AG08470 (cell line): ENCODE measurements around the genes TFRC, SMCO1, NCBP2 and LRCH3.

DNA sequence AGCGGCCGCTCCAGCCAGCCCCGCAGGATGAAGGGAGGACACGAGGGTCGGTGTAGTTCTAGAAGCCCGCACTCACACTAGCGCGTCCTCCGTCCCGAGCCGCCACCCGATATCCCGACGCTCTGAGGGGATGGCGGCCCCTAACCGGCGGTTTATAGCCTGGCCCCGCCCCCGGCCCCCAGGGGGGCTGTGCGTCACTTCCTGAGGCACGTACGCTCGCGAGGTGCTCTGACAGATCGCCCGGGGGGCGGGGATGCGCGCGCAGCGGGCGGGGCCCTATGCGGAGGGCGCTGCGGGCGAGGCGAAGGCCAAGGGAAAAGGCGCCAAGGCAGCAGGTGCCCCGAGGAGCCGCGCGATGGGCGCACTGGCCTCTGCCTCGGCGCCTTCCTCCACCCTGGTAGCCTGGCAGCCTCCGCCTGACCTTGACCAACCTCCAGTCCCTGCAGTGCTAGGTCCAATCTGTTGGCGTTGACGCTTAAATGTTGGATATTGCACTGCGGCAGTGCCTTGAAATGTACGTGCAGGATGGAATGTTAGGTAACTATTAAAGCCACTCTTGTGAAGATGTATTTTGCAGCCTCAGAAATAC lies at the start of gene TFRC:
Gene TFRC, minus strand, starts transcription at position 124 of the 589 bp plus-strand sequence.
- RRBS: 1% methylated on average over 8 of the region's 50 CpGs

DNA sequence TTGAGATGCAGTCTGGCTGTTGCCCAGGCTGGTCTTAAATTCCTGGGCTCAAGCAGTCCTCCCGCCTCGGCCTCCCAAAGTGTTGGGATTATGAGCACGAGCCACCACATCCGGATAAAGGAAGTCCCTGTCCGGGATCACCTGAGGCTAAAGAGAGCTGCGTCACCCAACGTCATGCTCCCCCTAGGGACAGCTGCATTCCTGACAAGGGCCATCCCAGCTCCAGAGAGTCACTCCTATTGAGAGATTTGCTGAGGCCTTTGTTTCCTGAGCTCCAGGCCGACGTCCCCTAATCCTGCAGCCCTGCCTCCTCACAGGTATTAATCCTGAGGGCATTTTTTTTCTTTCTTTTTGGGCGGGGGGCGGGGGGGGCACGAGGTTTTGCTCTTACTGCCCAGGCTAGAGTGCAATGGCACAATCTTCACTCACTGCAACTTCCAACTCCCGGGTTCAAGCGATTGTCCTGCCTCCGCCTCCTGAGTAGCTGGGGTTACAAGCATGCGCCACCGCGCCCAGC lies 28.6 kb upstream of the TFRC start:
- RRBS: no CpG with 5 or more reads among the region's 18 CpGs

DNA sequence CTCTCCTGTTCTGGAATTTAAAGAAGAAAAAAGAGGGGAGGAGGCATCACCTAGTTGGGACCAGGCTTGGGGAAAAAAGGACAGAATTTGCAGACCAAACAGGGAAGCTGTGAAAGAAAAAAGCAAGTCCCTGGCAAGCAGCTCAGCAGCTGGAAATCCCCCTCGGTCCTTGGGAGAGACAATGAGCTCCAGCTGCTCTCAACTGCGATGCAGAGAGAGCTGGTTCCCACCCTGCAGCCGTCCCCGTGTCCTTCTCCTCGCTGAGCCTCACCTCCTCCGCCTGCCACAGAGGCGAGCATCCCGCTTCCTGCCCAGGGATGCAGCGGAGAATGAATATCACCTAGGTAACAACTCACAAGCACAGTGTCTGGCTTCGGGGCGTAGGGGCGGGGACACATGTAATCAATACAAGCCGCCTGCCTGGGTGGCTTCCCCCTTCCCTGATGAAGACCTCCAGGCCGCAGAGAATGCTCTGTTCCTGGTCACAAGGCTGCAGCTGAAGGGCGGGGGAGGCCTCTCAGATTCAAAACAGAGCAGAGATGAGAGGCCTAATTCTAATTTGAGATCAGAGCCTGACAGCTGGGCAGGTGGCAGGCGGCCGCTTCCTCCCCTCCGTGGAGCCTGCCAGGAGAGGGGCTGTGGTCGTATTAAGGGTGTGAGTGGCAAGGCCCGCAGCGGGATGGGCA lies 24.5 kb downstream of the ZDHHC19 start:
- RRBS: no CpG with 5 or more reads among the region's 21 CpGs

DNA sequence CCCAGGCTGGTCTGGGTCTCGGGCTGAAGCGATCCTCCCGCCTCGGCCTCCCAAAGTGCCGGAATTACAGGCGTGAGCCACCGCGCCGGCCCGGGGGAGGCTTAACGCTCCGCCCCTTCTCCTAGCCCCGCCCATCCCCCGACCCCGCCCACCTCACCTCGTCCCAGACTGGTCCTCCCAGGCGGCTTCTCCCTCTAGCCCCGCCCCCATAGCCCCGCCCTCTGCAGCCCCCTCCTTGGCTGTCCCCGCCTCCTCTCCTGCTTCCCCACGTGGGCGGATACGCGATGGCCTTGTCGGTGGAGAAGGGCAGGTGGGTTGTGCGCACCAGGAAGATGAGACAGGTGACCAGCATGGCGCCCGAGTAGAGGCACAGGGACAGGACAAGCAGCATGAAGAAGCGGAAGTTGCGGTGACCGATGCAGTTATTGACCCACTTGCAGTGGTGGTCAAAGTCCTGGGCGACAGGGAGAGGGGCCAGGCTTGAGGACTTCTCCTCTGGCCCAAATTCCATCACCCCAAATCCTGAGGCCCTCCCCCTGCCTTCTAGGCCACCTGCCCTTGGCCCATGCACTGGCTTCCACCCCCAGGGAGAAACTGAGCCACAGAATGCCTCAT lies 3.0 kb downstream of the ZDHHC19 start:
- RRBS: no CpG with 5 or more reads among the region's 32 CpGs

- RRBS: 73% methylated on average over 6 of the region's 14 CpGs
Observed at GRCh38 chr3:196214823-196215434, 1.4 kb upstream of the SLC51A start.

DNA sequence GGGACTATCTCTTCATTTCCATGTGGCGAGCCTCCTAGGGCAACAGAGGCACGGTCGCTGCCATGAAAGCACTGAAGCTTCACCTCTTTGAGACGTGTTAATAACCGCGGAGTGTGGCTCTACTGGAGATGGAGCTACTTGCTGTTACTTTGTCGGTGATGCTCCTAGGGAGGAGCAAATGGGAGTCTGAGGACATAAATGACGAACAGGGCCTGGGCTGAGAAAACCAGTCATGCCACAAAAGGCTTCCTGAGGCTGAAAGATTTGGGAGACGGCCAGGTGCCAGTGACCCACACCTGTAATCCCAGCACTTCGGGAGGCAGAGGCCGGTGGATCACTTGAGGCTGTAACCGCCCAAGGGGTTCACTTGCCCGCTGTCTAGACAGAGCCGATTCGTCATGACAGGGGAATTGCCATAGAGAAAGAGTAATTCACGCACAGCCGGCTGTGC lies 4.9 kb upstream of the TM4SF19 start:
- RRBS: 93% methylated on average over 2 of the region's 17 CpGs

DNA sequence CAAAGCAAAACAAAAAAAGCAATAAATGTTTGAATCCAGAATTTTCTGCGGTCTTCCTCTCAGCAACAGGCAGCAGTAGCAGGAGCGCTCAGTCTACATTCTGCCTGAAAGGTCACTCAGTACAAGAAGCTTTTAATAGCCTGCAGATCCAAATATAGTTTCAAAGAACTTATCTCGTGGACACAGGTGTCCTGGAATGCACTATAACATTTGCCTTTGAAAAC lies at the start of gene SMCO1:
Gene SMCO1, minus strand, starts transcription at position 106 of the 224 bp plus-strand sequence.
- RRBS: no CpG with 5 or more reads among the region's 3 CpGs

- RRBS: no CpG with 5 or more reads among the region's 13 CpGs
Observed at GRCh38 chr3:196620026-196620752, 19.3 kb upstream of the NRROS start.

- RRBS: 1% methylated on average over 28 of the region's 58 CpGs
Observed at GRCh38 chr3:196631907-196632932, 7.3 kb upstream of the NRROS start.

GRCh38 chr3:196640204-196640835 lies 826 bp downstream of the NRROS start:
- RRBS: 82% methylated on average over 2 of the region's 22 CpGs

- RRBS: no CpG with 5 or more reads among the region's 9 CpGs
Observed at GRCh38 chr3:196664978-196665383, 25.5 kb downstream of the NRROS start.

DNA sequence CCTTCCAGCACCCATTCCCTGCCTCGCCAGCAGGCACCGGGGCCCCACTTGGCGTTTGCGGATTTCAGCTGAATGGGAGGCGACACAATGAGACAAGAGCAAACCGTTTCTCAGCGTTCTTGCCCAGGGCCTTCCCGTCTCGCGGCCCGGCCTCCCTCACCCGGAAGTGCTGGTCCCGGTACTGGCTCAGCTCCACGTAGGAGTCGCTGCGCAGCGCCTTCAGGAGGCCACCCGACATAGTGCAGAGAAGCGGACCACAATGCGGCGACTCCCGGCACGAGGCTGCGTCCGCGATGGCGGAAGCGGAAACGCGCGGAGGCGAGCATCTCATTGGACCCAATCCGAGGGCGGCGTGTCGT lies at the start of gene NCBP2:
Gene NCBP2, minus strand, starts transcription at position 263 of the 359 bp plus-strand sequence.
- RRBS: under 1% methylated on average over 23 of the region's 36 CpGs

DNA sequence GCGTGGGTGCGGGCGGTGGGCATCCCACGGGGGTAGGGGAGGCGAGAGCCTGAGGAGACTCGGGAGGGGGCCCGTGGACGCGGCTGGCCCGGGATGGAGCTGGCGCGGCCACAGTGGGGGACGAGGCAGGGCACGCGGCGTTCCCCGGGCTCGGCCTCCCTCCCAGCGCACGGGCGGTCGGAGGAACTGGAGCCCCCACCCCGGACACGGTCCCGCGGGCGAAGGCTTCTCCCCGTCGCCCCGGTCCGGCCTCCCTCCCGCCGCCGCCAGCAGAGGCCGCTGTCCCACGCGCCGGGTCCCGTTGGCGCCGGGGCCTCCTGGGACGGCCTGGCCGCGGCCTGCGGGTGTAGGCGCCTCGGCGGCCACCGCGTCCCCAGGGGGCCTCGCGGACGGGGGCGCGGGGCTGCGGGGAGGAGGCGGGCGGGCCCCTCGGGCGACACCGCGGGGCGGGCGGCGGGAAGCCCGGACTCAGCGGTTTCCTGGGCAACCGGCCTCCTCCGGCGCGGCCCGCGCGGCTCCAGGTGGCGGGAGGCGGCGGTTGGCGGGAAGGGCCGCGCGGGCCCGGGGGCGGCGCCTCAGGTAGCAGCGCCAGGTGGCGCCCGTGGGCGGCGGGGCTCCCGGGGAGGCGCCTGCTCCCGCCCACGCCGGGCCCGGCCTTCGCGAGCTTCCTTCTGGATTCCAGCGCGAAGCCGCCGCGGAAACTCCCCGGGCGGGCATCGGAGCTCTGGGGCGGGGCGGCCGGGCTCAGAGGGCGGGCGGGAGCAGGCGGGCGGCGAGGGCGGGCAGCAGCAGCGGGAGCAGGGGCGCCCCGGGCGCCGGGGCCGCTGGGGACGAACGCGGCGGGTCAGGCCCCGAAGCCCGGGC lies 26.8 kb downstream of the MELTF start:
- RRBS: 2% methylated on average over 78 of the region's 126 CpGs

DNA sequence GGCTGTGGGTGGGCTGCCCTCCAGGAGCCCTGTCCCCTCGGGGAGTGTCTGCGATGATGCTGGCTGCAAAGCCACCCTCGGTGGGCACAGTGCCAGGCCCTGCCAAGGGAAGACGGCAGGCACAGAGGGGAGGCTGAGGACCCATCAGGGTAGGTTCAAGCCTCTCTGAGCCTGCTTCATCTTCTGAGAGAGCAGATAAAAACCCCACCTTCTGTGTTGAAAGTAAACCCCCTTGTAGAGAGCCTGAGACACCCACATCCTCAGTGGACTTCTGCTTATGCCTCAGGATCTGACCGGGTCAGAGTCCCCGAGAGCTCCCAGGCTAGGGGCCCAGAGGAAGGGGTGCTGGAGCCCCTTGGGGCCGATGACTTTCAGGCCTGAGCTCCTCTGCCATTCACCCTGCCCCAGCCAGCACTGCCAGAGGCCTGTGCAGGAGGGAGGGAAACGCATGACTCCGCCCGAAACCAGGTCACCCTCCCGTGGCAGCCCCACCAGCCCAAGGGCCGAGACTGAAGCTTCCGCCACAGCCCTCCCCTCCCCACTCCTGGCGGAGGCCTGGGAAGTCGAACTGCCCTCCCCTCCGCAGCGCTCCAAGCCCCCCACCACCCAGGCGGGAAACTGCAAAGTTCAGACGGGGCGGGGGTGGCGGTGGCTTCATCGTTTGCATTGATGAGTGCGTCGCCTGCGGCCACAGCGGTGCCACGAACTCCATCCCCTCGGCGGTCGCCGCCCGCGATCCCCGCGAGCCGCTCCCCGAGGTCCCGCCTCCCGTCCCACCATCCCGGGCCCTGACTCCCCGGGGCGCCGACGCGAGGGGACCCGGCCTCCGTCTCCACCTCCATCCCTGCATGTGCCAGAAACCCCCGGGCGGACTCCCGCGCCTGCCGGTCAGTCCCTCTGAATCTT lies 1.0 kb downstream of the MELTF start:
- RRBS: 0% methylated on average over 1 of the region's 52 CpGs

DNA sequence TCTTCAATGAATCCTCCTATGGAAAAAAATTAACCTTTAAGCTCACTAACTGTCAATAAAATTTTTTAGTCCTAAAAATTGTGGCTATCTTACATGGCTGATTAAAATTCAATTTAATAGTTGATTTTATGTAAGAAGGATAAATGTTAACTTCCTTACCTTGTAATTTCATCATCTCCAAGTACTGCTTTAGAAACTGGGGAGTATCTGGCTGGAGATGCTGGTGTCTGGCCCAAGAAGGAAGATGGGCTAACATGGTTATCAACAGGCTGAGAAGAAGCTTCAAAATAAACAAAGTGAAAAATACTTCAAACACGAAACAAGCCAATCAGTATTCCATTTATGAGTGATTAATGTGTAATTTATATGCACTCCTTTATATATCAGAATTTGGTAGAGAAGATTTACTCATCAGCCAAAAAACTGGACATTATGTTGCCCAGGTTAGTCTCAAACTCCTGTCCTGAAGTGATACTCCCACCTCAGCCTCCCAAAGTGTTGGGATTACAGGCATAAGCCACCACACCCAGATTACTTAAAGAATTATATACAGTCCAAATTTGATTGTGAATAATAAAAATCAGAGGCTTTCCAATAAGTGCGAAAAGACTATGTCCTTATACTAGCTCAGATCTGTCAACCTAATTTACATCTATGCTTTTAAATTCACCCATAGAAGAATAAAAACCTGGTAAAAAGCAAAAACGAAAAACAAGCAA lies 89.8 kb upstream of the MELTF start:
- RRBS: no CpG with 5 or more reads among the region's 3 CpGs

GRCh38 chr3:197352096-197352773 lies 53.8 kb upstream of the DLG1 start:
- RRBS: no CpG with 5 or more reads among the region's 11 CpGs

- RRBS: no CpG with 5 or more reads among the region's 12 CpGs
Observed at GRCh38 chr3:197514587-197515067, 41.1 kb downstream of the BDH1 start.

DNA sequence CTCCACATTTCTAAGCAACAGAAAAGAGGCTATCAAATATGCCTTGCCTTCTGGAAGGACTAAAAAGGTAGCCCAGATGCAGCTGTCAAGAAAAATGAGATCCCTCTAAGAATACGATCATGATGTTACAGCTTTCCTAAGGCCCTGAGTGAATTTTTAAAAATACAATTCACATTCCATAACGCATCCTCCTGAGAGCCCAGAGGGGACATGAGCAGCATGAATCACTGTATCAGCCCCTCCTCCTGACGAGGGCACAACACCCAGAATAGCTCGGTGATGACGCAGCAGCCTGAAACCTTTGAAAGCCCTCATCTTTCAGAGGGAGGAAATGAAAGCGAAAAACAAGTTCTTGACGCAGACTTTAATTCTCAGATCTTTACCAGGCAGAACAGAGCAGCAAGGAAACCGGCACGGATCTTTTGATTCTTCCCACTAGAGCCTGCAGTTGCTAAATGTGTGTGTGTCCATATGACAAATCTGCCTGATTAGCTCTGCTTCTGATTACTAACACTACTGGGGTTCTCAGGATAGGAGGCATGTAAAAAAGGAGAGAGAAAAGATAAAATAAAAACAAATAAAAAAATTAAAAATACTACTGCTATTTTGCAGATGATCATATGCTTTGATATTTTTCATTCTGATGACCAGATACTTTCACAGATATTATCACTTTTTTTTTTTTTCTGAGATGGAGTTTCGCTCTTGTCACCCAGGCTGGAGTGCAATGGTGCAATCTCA lies 24.3 kb downstream of the RUBCN start:
- RRBS: no CpG with 5 or more reads among the region's 10 CpGs

DNA sequence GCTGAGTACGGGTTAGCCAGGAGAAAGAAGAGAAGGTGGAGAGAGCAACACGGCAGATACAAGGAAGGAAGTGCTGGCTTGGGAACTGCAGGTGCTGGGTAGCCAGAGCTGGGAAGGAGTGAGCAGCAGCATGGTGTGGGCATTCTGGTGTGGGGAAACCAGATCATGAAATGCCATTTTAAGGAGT lies 639 bp upstream of the RUBCN start:
- RRBS: no CpG with 5 or more reads among the region's 2 CpGs

DNA sequence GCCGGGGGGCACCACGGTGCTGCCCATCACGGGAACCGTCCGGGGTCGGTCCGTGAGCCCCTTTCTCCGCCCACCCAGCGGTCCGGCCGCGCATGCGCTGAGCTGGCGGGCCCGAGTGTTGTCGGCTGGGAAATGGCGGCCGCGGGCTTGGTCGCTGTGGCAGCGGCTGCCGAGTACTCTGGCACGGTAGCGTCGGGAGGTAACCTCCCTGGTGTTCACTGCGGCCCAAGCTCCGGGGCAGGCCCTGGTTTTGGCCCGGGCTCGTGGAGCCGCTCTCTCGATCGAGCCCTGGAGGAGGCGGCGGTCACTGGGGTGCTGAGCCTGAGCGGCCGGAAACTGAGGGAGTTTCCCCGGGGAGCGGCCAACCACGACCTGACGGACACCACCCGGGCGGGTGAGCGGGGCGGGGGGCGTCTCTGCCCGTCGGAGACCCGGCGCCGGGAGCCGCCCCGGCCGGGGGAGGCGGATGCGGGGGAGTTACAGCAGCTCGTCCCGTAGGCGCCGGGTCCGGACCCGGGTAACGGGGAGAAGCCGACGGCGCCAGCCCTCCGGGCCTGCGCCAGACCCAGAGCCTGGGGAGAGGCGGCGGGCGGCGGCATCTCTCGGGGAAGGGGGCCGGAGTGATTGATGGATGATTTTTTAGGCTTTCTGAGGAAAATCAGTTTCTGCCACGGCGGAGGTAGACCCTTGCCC lies at the start of gene LRCH3:
Gene LRCH3, plus strand, starts transcription at position 108 of the 693 bp plus-strand sequence.
- RRBS: 2% methylated on average over 46 of the region's 75 CpGs